ENCODE results near the genes CHPT1, STAB2 and GLT8D2.

- PRO-cap, result no peak
Observed at GRCh38 chr12:101607917-101608350, 13.2 kb downstream of the MYBPC1 start.

- PRO-cap, result no peak
Observed at GRCh38 chr12:101618213-101618734, 23.5 kb downstream of the MYBPC1 start.

DNA sequence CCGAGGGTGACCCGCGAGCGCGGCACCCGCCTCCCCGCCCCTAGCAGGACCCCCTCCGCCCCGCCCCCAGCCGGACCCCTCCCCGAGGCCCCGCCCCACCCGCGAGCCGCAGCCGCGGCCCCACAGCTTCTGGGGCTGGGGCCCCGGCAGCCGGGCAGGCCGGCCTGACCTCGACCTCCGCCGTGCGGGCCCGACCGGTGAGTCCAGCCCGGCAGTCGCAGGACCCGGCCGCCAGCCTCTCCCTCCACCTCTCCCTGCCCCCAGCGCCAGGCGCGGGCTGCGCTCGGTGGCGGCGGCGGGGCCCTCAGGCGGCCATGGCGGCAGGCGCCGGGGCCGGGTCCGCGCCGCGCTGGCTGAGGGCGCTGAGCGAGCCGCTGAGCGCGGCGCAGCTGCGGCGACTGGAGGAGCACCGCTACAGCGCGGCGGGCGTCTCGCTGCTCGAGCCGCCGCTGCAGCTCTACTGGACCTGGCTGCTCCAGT is at the start of gene CHPT1:
CHPT1 (plus strand) TSS at position 93 of the 480 bp plus-strand sequence.
- PRO-cap, result bidirectional peak, plus-strand start at position 125 of the sequence, minus-strand start at position 42 of the sequence; bidirectional peak, plus-strand start at position 269 of the sequence, minus-strand start at position 256 of the sequence

DNA sequence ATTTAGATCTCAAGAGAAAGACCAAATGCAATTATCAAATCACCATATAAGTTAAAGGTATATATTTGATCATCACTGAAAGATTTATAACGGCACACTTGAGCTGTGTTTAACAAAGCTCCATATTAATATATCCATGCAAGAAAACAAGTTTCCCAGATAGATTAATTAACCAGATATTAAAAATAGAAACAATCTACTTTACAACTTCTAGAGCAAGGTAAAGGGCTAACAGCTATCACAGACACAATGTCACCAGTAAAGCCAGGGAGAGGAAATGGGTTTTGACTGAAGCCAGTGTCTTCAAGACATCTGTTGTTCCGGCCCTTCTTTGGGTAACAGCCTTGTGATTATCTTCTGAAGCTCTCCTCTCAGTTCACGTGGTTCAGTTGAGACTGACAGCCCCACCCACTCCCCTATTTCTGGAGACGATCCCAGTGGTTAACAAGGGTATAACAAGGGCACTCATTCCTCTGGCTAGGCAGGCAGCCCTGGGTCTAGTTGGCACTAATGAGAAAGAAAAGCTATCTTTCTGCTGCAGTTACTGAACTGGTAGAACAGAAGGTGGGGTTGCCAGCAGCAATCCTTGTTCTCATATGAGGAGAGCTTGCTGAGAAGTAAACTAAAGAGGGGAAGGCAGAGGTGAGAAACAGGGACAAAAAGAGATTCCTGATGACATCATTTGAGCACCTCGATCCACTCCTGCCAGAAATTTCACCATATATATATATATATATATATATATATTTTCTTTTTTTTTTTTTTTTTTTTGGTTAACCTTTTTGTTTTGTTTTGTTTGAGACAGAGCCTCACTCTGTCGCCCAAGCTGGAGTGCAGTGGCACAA is 6.8 kb downstream of the GNPTAB start:
- PRO-cap, result no peak

GRCh38 chr12:101924452-101925022 is 47.2 kb downstream of the DRAM1 start:
- PRO-cap, result no peak

GRCh38 chr12:102142911-102143335 is 22.9 kb downstream of the PARPBP start:
- PRO-cap, result no peak

GRCh38 chr12:102425211-102425633 is 55.1 kb downstream of the IGF1 start:
- PRO-cap, result no peak

- PRO-cap, result no peak
Observed at GRCh38 chr12:102454292-102454795, 26.0 kb downstream of the IGF1 start.

DNA sequence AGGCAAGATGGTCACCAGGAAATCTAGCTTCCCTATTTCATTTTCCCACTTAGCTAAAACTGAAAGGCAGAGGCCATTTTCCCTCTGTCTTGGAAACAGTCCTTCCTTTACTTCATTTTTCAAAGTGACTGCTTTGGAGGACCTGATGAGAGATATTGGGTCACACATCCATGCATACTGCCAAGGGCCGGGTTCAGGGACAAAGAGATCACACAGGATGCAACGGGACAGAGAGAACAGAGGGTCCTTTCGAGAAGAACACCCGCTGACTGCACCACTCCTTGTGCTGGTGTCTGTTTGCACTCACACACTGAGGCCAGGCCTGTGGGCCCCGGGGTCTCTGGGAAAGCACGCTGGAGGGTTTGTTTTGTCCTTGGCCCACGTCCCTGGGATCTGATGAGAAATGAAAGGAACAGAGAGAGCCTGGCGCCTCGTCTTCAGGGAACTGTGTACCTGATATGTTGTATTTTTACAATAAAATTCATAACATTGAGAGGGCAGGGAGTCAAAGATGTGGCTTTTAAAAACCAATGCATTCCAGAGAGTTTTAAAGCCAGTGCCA is 42.2 kb downstream of the PAH start:
- PRO-cap, result no peak

GRCh38 chr12:102914727-102915623 is 2.1 kb downstream of the PAH start:
- PRO-cap, result no peak

- PRO-cap, result no peak
Observed at GRCh38 chr12:103269170-103269415, 226.7 kb downstream of the C12orf42 start.

- PRO-cap, result no peak
Observed at GRCh38 chr12:103441264-103442084, 54.3 kb downstream of the C12orf42 start.

DNA sequence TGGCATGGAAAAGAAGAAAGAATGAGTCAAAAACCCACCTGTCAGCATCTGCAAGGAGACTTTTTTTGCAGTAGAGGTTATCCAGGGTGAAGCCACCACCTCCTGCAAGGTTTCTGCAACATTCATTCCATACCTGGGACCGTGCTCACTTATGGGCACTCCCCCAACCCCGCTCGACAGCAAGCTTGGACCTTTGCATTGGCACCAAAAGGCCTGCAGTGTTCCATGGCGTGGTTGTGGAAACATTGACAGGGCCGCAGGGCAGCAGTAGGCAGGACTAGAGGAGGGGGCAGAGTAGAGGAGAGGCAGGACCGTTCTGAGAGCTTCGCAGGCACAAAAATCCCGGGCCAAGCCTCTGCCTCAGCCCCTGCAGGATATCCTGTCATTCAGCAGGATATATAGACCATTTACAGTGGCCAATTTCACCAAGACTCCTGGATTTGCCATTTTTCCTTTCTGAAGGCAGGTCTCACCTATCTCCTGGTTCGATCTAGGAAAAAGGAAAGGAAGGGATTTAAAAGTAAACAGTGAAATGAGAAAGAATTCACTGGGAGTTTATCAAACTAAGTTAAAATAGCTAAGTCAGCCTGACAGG is at the start of gene STAB2:
STAB2 (plus strand) TSS at position 425 of the 595 bp plus-strand sequence.
- PRO-cap, result no peak

DNA sequence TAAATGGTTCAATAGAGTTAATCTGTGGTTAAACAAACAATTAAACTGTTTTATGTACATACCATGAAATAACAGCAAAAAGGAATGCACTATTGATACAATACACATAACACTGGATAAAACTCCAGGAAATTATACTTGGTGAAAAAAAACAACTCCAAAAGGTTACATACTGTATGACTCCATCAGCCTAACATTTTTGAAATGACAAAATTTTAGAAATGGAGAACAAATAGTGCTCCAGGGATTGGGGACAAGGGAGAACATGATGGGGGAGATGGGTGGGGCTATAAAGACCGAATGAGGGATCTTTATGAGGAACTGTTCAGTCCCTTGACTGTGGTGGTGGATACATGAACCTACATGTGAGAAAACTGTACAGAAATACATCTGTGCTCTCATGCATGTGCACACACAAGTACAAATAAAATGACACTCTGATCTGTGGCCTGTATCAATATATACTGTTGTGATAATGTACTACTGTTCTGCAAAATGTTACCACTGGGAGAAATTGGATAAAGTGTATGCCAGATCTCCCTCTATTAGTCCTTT is 2.3 kb downstream of the NT5DC3 start:
- PRO-cap, result no peak

DNA sequence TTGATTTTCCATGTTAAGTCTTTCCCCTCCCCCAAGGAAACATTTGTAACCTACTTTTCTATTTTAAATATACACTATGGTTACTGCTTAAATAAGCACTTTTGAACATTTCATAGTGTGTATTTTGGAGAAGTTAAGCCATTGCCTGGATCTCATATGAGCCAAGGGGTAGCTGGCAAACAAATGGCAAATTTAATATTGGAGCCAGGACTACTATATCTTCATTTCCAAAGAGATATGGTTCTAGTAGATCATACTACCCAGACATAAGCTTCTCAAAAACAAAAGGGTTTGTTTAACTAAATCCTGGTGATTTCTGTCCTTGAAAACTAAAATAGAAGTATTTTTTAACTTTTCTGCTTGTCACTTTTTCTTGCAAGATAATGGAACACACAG is 43.0 kb upstream of the NT5DC3 start:
- PRO-cap, result no peak

DNA sequence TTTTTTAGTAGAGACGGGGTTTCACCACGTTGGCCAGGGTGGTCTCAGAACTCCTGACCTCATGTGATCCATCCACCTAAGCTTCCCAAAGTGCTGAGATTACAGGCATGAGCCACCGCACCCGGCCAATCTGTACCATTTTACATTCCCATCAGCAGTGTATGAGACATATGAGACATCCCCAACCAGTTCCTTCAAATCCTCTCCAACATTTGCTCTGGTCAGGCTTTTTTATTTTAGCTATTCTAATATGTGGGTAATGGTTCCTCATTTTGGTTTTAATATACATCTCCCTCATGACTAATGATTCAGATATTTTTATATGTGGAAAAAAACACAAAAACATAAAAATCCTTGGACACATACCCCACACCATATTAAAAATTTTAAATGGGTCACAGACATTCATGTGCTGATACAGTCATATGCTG is 3.2 kb upstream of the UQCC6 start:
- PRO-cap, result no peak

GRCh38 chr12:104011273-104011845 is 38.6 kb downstream of the GLT8D2 start:
- PRO-cap, result unidirectional peak, minus-strand start at chr12:104011394

GRCh38 chr12:104049526-104050469 is at the start of gene GLT8D2:
Gene GLT8D2 (minus strand): TSS chr12:104050187.
- PRO-cap, result unidirectional peak, plus-strand start at chr12:104049713; bidirectional peak, plus-strand start at chr12:104050211, minus-strand start at chr12:104050145

DNA sequence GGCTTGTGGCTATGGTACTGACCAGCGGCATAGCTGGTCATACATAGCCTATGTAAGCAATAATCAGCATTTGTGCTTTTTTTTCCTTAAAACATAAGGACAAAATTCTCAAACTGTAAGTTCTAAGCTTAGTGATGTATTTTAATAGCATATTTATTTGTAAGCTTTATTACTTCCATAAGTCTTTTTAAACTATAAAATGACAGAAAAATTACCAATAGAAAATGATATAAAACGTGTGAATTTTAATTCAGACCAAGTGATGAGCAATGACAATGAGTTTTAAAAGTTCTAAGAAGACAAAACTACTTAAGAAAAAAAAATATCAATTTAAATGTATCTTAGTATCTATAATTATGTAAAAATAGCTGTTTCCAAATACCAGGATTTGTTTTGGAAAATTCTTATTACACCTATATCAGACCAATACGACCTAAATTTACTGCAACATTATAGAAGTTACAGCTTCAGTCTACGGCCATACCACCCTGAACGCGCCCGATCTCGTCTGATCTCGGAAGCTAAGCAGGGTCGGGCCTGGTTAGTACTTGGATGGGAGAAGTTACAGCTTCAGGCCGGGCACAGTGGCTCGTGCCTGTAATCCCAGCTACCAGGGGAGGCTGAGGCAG is 13.1 kb downstream of the NFYB start:
- PRO-cap, result no peak

- PRO-cap, result no peak
Observed at GRCh38 chr12:104315484-104316259, 12.1 kb downstream of the EID3 start.

Data from aorta (tissue), 1 donor.